Fibroblast of the aortic adventitia (primary cell): ENCODE measurements around the gene GOLGA1.

DNA sequence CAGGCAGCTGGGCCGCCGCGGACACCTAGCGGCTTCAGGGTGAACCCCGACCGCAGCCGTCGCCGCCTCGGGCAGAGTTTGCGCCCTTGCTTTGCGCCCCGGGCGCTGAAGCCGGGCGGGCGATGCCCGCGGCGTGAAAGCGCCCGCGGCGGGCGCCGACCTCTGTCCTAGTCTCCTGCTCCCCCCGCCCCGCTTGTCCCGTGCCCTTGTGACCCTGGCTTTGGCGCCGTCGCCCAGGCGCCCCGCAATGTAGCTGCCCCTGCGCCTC, 254 bp downstream of the LHX2 start:
- CAGE, long polyA plus RNA: no peak

GRCh38 chr9:124040729-124041597, 29.4 kb downstream of the LHX2 start:
- CAGE, long polyA plus RNA: no peak

- CAGE, long polyA plus RNA: no peak
Observed at GRCh38 chr9:124202397-124203030, 55.2 kb upstream of the NEK6 start.

- CAGE, long polyA plus RNA: no peak
Observed at GRCh38 chr9:124284271-124284768, 26.6 kb downstream of the NEK6 start.

GRCh38 chr9:124342552-124343470, 72.4 kb downstream of the PSMB7 start:
- CAGE, long polyA plus RNA: no peak

- CAGE, long polyA plus RNA: no peak
Observed at GRCh38 chr9:124351961-124352469, 63.2 kb downstream of the PSMB7 start.

GRCh38 chr9:124453277-124454034, 3.2 kb downstream of the ADGRD2 start:
- CAGE, long polyA plus RNA: no peak

GRCh38 chr9:124477756-124478359, 27.6 kb downstream of the ADGRD2 start:
- CAGE, long polyA plus RNA: no peak

DNA sequence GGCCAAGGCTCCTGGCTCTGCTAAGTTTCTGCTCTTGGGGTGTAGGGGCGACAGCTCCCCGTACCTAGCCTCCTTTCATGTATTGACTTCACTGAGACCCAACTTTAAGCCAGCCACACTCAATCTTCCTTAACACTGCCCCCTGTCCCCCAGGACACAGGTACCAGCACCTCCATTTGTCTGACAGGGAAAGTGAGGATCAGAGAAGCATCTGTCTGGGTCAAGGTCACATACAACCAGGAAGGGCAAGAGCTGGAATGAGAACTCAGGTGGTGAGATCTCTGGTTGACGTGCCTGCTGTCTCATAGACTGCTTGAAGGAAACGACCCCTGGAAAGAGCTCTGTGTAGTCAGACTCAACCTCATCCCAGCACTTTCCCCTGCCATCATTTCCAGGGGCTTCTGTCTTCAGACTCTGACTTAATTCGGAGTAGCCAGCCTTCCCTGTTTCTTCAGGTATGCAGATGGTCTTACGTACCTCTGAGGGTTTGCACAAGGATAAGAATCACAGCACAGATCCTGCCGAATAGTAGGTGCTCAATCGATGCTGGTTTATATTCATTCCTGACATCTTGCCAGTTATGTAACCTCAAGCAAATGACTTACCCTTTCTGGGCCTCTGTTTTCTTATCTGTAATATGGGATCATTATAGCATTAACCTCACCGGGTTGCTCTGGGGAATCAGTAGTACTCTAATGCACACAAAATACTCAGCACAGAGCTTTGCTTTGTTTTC, 7.4 kb upstream of the NR5A1 start:
- CAGE, long polyA plus RNA: no peak

- CAGE, long polyA plus RNA: no peak
Observed at GRCh38 chr9:124520490-124521510, 13.6 kb upstream of the NR5A1 start.

- CAGE, long polyA plus RNA: no peak
Observed at GRCh38 chr9:124595495-124596096, 88.4 kb upstream of the NR5A1 start.

GRCh38 chr9:124652407-124653091, 118.6 kb downstream of the NR6A1 start:
- CAGE, long polyA plus RNA: no peak

DNA sequence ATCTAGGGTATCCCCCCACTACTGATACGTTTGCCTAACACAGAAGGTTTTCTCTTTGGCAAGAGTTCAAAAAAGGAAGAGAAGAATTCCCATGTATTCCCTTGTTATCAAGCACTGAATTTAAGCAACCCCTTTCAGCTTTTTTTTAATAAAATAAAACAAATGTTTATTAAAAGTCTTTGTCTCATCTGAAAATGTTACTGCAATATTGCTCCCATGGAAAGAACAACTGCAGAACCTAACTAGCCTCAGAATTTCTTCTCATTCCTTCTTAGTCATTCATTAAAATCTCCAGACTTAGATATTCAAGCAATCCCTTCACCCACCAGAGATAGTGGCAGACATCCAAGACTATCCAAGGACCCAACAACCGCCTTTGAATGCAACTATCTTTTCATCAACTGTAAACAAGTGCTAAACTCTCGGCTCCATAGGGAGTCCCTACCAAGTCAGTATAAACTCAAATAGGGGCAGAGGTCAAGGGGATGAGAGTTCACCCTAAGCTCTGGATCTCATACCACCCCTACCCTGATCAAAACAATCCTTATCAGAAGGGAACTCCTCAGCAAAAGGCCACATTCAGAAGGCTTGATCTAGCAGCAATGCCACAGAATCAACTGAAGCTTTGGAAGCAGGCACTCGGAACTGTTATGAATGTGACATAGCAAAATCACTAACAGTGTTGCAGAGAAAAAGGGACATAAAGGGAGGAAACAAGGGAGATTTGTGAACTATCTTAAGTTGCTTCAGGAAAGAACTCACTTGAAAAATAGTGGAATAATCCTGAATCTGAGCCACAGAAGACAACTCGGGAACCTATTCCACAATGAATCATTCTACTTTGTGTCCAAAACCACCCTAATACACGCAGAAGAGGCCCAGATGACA, 50.0 kb downstream of the NR6A1 start:
- CAGE, long polyA plus RNA: no peak

DNA sequence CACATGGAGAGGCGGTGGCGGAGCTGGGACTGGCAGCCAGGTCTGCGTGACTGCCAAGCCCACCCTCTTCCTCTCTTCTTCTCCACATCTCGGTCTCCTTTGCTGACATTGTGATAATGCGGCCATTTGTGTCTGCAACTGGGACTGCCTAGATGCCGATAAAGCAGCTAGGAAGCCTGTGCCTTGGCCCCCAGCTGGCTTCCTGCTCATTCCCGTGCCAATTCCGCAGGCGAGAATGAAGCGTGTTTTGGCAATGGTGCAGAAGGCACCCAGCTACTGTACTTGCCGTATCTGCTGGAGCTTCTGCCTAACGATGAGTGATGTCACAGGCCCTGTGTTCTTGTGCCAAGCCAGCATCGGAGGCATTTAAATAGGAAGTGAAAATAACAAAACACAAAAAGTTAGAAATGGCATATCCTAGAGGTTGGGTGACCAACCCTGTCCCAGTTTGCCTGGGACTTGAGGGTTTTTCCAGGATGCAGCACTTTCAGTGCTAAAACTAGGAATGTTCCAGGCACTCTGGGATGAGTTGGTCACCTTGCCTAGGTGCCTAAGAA, 23.6 kb downstream of the OLFML2A start:
- CAGE, long polyA plus RNA: no peak

DNA sequence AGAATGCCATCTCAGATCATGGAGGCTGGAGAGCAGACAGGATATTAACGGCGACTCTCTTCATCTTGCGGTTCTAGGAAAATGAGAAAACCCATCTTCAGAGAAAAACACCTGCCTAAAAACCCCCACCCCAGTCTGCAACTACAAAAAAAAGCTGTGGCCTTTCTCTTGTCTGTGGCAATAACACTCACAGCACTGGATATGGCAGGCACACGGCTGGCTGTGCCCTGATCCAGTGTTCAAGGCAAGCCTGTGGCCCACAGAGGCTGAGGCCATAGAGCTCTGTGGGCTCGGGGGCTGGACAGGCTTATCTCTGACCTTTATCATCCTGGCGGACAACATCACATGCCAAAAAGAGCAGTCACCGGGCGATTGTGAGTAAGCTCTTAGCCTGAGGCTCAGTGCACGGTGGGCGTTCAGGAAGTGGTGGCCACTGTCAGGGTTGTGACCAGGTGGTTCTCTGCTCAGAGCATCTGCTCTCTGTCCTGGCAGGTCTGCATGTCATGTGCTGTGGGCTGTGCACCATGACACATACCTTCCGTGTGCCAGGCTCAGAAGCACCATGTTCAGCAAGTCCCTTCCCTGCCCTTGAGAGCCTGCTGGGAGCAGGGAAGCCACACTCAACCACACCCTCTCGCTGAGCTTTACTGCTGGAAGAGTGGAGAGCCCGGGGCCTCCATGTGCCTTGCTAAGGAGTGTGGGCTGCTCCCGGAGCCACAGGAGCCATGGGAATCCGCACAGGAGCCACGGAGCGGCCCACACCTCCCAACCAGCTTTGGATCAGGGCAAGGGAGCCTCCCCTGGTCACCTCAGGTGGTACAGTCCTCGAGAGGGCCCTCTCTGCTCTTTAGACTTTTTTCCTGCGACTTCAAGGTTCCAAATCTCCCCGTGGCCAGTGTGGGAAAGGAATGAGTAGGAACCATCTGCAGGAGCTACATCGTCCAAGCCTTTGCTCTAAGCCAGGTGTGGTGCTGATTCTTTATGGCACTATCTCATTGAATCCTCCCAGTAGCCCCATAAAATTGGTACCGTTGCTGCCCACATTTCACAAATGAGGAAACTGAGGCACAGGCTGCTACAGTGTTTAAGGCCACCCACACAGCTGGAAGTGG, 34.5 kb upstream of the WDR38 start:
- CAGE, long polyA plus RNA: no peak

DNA sequence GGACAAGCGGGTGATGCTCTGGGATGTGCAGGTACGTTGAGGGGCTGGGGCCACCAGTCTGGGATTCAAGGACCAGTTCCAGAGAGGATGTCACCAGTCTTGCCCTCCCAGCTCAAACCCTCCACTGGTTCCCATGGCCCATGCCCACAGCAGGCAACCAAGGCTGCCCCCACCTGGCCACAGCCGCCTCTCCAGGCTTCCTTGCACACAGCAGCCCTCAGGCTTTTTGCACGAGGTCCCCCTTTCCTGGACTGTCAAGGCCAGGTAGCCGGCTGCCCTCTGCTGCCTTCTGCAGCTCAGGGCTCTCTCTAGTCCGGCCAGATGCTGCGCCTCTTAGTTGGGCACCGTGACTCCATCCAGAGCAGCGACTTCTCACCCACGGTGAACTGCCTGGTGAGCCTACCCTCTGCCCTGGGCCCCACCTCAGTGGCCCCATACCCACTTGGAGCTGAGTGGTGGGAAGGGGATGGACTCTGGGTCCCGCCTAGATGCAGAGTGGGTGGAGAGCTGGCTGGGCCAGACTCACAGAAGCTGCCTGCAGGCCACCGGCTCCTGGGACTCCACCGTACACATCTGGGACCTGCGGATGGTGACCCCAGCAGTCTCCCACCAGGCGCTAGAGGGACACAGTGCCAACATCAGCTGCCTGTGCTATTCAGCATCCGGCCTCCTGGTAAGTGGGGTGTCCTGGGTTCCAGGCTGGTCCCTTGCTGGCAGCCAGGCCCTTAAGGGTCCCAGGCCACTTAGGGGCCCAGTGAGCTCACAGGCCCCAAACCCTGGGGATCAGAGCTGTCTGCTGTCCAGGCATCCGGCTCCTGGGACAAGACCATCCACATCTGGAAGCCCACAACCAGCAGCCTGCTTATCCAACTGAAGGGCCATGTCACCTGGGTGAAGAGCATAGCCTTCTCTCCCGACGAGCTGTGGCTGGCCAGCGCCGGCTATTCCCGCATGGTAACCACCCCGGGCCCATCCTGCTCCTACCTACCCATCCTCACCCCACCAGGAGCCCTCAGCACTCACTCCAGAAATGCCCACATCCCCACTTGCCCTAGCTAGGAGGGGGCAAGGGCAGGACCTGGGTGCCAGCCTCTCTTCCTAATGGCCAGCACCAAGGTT, 3.0 kb downstream of the WDR38 start:
- CAGE, long polyA plus RNA: no peak

DNA sequence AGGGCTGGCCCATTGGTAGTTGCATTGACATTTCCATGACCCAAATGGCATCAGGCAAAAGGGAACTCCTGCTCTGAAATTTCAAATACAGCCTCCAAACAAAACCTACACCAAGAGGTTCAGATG, 3.6 kb downstream of the WDR38 start:
- CAGE, long polyA plus RNA: no peak

- CAGE, long polyA plus RNA: no peak
Observed at GRCh38 chr9:124869566-124870092, 7.7 kb downstream of the ARPC5L start.

- CAGE, long polyA plus RNA: no peak
Observed at GRCh38 chr9:124940884-124941699, at the start of gene GOLGA1. Gene GOLGA1, minus strand, starts transcription at chr9:124941083.

GRCh38 chr9:124942160-124942740, 1.4 kb upstream of the GOLGA1 start:
- CAGE, long polyA plus RNA: no peak